Mesenchymal stem cell of Wharton's jelly (primary cell): ENCODE results near the genes GALK1 and UNK.

GRCh38 chr17:75270115-75271067, 640 bp downstream of the MIF4GD start:
- CAGE, long polyA plus RNA: no peak

DNA sequence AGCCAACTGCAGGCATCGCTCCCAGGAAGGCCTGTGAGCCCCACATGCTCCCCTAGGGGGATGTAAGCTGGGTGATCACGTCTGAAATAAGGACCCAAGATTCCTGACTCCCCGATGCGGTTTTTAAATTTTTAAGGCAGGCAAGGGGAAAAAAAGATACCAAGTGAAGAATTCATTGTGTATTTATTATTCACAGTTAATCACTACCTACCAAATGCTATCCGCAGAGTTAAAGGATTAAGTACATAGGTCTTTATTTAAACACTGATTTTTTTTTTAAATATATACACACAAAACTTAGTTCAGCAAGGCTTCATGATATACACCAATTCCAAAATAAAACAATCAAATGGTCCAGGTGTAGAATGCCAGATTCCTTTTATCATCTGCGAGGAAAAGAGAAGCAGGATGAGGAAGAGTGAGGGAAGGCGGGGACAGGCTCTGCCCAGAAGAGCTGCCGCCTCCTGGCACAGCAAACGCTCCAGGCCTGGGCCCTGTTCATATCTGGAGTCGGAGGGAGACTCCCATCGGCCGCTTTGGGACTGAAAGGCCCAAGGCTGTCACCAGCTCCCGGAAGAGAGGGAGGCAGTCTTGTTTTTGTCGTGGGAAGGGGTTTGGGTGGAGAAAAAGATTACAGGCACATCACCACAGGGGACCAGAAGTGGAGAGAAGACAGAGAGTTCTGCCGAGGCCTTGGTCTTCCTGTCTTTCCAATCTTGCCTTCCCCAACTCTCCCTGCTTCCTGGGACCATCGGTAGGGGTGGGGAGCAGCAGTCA, 28.9 kb upstream of the SLC25A19 start:
- CAGE, long polyA plus RNA: no peak

GRCh38 chr17:75337003-75337516, 47.8 kb upstream of the SLC25A19 start:
- CAGE, long polyA plus RNA: no peak

DNA sequence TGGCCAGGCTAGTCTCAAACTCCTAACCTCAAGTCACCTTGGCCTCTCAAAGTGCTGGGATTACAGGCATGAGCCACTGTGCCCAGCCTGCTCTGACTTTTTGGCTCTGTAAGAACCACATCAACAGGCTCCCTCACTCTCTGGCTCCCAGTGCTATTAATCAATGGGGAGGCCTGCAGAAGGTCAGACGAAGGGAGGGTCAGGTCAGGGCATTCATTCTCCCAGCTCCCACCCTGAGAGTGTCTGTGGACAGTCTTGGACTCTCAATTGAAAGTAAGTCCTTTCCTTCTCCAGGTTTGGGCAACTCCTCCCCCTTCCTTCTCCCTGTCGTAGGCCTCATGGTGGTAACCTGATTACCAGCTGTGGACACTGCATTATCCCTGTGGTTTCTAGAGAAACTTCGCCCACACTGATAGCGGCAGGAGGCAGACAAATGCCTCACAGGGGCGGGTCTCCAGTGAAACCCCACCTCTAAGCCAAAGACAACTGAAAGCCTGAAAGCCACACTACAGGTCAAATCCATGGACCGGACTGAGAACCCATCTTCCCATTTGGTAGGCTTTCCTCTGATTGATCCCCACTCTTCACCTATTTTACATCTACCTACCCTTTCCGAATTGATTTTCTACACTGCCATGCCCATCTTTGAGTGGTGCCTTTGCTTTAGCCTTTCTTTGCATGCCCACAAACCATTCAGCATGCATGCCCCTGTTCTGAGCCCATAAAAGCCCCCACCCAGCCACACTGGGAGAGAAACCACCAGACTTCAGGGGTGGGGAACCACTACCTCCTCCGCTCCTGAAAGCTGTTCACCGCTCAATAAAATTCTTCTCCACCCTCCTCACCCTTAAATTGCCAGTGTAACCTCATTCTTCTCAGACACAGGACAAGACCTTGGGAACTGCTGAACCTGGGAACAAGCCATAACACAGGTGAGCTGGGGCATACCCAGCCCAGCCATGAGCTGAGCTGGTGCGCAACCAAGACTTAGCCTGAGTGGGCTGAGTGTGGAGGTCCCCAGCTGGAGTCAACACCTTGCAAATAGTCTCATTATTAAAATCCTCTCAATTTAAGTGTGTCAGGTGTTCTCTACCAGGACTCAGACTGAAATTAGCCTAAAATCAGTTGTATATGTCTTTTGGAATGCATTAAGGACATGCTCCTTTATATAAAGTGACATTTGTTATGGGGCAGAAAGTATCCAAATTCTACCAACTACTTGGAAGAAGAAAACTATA, 58.0 kb upstream of the SLC25A19 start:
- CAGE, long polyA plus RNA: no peak

GRCh38 chr17:75354414-75354981, 51.0 kb downstream of the GRB2 start:
- CAGE, long polyA plus RNA: no peak

DNA sequence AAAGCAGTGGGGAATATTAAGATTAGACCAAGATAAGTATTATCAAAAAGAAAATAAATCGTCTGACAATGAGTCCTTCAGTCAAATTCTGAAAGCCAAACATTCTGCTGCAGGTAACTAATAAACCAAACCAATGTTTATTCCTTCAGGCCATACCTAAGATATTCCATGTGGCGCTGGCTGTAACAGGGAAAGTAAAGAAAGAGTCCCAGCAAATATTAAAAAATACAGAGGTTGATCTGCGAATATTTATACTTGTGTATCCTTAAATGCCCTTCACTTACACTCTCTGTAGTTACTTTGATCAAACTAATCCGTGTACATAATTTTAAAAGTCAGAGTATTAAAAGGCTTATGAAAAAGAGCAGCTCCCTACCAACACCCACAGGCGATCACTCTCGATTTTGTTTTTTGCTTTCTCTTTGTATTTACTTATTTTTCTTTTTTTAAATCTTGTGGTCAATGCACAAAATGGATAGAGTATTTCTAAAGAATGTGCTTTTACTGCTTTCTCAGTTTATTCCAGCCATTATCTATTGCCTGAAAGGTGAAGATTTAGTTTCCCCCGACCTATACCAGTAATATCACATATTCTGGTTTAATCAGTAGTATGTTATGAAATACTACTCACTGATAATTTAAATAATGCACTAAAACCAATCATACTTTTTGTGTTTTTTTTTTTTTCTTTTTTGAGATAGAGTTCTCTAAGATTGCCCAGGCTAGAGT, 10.1 kb downstream of the GRB2 start:
- CAGE, long polyA plus RNA: no peak

GRCh38 chr17:75404057-75404664, 1.3 kb downstream of the GRB2 start:
- CAGE, long polyA plus RNA: no peak

GRCh38 chr17:75459313-75460351, 3.2 kb downstream of the TMEM94 start:
- CAGE, long polyA plus RNA: no peak

DNA sequence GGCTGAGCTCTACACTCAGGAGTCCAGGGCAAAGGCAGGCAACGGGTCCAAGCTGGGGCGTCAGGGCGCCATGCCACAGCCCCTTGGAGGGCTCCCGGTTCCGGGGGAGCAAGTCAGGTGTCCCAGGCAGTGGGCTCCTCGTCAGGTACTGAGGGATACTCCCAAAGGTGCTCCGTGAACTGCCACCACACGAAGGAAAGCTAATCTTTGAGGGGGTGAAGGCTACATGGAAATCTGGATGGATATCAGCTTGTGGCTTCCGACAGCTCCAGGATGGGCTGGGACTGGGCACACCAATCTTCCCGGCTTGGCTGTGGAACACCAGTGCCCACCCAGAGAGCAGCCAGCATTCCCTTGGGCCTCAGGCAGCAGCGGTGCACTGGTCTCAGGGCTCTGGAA, 1.5 kb downstream of the CASKIN2 start:
- CAGE, long polyA plus RNA: no peak

- CAGE, long polyA plus RNA: no peak
Observed at GRCh38 chr17:75636222-75636824, 3.1 kb downstream of the SMIM5 start.

GRCh38 chr17:75642784-75643776, 3.0 kb upstream of the SMIM6 start:
- CAGE, long polyA plus RNA: no peak

- CAGE, long polyA plus RNA: no peak
Observed at GRCh38 chr17:75673645-75674032, 6.5 kb downstream of the SAP30BP start.

GRCh38 chr17:75706943-75708086, 13.9 kb upstream of the ITGB4 start:
- CAGE, long polyA plus RNA: no peak

DNA sequence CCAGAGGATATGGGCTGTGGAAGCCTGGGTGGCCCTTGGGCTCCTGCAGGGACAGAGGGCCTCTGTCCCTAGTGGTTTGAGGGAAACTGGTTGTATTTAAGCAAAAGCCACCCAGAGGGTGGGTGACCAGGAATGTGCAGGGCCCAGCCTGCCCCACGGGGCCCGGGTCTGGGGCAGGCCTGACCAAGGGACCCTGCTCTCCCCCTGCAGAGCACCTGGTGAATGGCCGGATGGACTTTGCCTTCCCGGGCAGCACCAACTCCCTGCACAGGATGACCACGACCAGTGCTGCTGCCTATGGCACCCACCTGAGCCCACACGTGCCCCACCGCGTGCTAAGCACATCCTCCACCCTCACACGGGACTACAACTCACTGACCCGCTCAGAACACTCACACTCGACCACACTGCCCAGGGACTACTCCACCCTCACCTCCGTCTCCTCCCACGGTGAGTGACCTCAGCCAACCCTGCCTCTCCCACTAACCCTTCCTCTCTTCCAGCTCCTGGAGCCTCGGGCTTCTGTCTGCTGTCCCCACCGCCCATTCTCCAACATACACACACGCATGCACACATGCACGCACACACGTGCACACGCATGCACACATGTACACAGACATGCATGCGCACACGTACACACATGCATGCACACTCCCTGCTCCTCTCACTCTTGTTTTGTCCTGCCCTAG, 10.5 kb downstream of the GALK1 start:
- CAGE, long polyA plus RNA: no peak

DNA sequence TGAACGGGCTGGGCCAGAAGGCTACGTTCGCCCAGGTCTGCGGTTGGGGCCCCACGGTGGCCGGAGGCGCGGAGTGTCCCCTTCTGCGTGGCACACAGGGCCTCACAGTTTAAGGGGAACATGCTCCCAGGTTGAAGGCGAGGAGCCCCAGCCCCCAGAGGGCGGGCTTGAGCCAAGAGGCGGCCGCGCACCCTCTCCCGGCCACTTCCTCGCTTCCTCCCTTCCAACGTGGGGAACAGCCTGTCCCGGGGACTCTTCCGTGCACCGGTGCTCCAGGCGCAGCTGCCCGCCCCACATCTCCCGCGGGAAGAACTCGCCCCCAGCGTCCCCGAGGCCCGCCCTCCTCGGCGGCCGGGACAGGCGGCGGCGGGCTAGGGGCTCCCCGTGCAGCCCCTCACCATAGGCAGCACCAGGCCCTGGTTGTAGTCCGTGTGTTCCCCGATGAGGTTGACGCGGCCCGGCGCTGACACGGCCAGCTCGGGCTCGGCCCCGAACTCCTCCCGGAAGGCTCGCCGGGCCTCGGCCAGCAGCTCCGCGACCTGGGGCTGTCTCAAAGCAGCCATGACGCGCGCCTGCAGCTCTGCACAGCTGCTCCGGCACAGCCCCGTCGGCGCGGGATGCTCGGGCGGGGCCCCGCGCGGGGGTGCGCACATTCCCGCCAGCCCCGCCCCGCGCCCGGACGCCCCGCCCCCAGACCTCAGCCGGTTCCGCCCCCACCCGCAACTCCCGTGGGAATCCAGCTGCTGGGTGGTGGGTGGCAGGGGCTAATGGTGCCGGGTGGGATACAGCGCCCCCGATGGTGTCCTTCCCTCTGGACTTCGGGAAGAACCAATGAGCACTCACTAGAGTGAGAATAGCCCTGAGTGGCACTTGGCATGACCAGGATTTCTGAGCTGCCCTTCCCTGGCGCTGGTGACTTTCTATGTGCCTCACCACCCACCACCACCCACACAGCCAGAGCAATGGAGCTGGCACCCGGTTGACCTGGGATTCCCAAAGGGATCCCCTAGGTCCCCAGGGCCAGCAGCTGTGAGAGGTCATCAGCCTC, at the start of gene GALK1:
Gene GALK1 (minus strand): TSS at position 619 of the 1,048 bp plus-strand sequence.
- CAGE, long polyA plus RNA: start-site peak on the minus strand centred at position 642 of the sequence, 60 bp wide, 232 and 473 reads in 2 replicates

- CAGE, long polyA plus RNA: no peak
Observed at GRCh38 chr17:75778075-75778535, 1.5 kb downstream of the H3-3B start.

DNA sequence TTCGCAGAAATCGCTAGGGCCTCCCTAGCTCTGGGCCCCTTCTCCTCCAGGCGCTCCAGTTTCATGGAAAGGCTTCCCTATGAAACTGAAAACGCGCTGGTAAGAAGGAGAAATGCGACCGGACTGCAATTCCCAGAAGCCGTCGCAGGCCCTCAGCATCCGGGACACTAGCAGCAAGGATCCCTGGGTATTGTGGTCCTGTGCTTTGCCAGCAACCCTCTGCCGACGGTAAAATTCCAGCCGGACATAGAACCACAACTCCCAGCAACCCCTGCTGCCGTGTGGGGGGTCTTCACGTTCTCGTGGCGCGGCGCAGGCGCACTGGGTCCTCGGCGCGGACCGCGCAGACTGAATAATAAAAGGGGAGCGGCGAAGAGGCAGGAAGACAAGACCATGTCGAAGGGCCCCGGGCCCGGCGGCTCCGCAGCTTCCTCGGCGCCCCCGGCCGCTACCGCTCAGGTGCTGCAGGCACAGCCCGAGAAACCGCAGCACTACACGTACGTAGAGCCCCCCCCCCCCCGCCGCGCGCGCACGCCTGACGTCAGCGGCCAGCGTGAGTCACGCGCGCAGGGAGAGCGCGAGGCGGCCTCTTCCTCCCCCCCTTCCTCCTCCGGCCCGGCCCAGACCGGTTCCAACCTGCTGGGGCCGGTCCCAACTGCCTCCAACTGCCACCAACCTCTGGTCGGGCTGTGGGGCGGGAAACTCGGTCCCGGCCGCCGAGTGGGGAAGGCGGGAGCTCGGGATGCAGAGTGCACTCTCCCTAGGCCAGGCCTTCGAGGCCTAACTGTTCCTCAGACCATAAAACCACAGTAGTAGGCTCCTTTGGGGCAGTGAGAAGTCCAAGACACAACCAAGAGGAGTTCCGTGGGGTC, at the start of gene UNK:
Gene UNK (plus strand): TSS at position 319 of the 872 bp plus-strand sequence.
- CAGE, long polyA plus RNA: no peak

DNA sequence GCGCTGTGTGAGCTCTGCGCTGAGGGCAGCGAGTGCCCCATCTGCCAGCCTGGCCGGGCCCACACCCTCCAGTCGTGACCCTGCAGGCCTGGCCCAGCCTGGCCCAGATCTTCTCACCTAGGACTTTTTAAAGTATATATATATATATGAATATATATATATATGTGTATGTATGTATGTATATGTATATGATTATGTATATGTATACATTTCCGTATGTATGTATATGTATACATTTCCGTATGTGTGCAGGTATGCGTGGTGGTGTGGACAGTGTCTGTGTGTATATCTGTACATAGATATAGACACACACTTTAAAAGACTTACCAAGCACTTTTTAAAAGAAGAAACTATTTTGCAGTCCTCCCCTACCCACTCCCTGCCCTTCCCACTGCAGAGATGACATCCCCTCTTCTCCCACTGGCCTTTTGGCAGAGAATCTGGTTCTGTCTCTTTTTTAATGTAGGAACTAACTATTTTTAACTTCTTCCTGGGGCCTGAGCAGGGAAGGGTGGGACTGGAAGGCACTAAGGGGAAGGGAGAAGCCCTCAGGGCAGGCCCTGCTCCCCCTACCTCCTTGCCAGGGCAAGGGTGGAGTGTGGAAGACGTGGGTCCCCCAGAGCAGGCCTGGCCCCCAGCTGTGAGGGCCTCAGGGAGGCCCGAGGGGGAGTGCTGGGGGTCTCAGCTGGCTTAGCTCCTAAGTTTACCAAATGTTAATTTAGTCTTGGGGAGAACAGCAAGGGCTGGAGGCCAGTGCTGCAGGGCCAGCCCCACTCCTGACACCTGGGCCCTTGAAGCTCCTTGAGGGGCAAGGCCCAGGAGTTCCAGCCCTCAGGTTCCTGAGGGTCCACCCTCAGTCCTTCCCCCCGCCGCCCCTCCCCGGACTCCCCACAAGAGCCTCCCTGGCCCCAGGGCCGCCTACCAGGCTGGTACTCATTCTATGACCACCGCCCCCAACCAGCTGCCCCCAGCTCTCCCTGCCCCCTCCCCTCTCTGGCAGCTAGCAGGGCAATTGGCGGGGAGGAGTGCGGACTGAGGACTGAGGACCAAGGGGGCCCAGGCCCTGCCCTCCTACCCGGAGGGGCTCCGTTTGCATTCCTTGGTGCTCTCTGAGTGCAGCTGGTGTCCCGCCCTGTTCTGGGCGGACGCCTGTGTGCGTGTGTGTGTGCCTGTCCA, 19.5 kb downstream of the UNC13D start:
- CAGE, long polyA plus RNA: no peak

- CAGE, long polyA plus RNA: no peak
Observed at GRCh38 chr17:75847328-75847974, 3.2 kb upstream of the UNC13D start.

DNA sequence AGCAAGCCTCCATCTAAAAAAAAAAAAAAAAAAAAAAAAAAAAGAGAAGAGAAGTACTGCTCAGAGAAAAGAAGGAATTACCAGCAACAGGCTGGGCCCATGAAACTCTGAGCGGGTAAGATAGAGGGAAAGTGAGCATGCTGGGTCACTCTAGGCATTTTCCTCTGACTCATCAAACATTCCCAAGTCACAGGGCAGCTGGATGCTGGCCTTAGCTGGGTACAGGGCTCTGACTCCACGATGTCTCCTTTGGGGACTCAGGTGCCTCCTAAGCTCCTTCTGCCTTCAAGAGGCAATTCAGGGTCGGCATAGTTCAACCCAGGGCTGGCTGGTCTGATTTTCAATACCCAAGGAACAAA, 1.1 kb downstream of the WBP2 start:
- CAGE, long polyA plus RNA: no peak